HEK293 (cell line): ENCODE measurements around the gene HDAC11.

DNA sequence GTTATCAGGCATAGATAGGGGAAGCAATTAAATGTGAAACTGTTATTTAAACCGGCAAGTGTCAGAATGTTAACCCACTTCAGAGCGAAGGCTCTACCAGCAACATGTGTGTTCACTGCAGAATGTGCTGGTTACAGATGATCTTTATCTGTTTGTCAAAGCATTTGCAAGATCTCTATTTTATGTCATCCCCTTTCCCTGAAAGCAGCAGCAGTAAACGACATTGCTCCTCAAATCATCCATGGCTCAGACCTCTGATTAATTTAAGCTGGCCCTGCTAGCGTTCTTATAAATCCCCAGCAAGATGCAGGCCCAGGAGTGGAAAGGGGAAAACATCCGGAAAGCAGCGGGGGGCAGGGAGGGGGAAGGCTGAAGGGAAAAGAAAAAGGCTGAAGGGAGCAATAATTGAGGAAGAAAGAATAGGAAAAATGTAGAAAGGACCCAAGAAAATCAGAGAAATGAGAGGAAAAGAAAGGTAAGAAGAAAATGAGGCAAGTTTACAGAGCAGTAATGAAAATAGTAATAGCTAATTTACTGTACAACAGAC is 58.0 kb upstream of the TSEN2 start:
- PRO-cap: no peak
- RRBS, 2 experiments: no CpG with 5 or more reads among the region's 6 CpGs

DNA sequence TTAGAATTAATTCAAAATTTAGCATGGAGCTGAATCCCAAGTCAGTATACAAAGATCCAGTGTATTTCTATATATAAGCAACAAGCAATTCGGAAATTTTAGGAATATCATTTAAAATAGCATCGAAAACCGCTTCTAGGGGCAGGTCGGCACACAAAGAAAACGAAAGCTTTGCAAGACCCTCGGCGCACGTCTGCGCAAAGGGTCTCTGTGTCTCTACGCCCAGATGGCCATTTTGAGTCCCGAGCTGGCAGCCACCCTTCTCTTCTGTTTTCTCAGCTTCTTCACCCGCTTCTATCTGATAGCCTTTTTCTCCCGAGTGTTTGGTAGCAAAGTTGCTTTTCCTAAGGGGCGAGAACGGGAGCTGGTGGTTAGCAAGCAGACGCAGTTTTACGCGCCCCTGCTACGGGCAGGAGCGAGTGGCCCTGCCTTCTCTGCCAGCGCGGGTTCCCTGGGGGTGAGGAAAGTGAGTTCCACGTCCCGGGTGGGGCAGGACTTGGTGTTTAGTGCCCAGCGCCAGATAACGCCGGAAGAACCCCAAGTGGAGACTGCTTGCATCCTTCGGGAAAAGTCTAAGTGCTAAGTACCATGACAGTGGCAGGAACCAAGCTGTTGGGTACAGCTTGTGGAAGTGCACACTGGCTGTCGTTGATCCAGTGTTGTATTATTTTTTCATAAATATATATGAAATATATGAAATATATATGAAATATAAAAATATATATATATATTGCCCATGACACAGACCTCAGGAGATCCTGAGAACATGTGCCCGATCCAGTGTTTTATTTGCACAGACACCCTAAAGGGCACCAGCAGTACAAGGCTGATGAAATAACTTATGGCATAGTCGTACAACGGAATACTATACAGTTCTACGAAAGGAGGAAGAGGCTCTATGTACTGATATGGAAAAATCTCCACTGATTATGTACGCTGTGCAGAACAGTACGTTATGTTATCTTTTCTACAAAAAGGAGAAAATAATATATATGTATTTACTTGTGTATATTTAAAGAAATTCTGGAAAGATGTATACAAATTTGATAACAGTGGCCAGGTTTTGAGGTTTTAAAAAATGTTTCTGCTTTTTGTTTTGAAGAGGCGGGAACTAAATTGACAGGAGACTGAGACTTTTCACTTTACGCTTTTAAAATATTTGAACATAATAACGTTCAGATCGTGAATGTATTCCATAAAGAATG is 2.7 kb upstream of the MKRN2 start:
- PRO-cap: bidirectional peak, plus-strand start at position 354 of the sequence, minus-strand start at position 199 of the sequence; bidirectional peak, plus-strand start at position 863 of the sequence, minus-strand start at position 666 of the sequence
- RRBS, 2 experiments: 57% methylated on average over 4 of the region's 39 CpGs; no CpG with 5 or more reads in 1 of the 2 experiments

GRCh38 chr3:12662438-12663308 is 1.2 kb downstream of the RAF1 start:
- PRO-cap: no peak
- RRBS, 2 experiments: no CpG with 5 or more reads among the region's 24 CpGs

GRCh38 chr3:12757985-12758512 is 1.0 kb downstream of the TMEM40 start:
- PRO-cap: no peak
- RRBS, 2 experiments: no CpG with 5 or more reads among the region's 3 CpGs

DNA sequence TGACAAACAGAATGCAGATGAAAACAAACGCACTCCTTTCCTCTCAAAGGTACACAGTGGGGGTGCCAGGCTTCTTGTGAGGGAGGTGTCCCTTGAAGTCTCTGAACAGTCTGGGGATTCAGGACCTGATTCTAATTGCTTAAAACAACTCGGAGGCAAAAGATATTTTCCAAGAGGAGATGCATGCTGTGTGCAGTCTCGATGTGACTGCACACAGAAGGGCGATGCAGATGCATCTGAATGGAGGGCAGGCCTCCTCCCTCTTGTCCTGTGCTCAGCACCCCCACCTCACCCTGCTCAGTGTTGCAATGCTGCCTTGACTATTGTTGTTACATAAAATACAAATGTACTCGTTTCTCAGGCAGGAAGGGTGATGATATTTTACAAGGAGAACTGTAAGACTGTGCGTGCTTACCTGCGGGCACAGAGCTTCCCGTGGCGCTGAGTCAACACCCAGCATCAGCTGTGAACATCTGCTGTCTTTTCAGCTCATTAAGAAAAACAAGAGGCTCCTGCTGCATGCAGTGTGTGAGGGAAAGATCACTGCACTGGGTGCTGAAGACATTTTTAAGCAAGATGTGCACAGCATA is 56.0 kb upstream of the RPL32 start:
- PRO-cap: no peak
- RRBS, 2 experiments: no CpG with 5 or more reads among the region's 9 CpGs

GRCh38 chr3:12923497-12923982 is 82.2 kb upstream of the RPL32 start:
- PRO-cap: no peak
- RRBS, 2 experiments: 76 to 100% methylated on average over 1 of the region's 13 CpGs

GRCh38 chr3:12943723-12944128 is 102.4 kb upstream of the RPL32 start:
- PRO-cap: no peak
- RRBS, 2 experiments: no CpG with 5 or more reads among the region's 8 CpGs

- PRO-cap: no peak
- RRBS, 2 experiments: no CpG with 5 or more reads among the region's 15 CpGs
Measured at GRCh38 chr3:12954780-12955480, 113.6 kb upstream of the RPL32 start.

DNA sequence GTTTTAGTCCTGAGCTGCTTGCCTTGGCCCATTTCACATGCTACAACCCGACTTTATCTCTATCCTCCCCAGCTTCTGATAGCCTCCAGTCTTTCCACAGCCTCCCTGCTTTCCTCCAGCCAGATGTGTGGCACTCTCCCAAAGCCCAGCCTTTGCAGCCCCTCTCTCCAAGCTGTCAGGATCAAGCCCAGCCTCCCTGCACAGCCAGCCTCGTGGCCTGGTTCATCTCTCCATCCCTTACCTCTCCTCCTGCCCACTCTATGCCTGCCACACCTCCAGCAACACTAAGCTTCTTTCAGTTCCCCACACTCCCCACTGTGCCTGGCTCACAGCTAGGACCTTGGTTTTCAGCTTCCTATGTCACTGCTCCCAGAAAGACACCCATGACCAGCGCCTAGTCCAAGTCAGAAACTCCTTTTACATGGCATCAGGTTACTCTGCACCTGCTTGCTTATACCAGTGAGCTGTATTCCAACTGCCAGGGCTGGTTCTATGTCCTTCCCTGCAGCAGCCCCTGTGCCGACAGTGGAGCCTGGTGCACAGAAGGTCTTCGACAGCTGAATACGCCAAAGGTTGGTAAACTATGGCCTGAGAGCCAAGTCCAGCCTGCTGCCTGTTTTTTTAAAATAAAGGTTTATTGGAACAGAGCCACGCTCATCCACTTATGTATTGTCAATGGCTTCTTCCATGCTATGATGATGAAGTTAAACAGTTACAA is 102.7 kb downstream of the IQSEC1 start:
- PRO-cap: no peak
- RRBS, 2 experiments: no CpG with 5 or more reads among the region's 7 CpGs

DNA sequence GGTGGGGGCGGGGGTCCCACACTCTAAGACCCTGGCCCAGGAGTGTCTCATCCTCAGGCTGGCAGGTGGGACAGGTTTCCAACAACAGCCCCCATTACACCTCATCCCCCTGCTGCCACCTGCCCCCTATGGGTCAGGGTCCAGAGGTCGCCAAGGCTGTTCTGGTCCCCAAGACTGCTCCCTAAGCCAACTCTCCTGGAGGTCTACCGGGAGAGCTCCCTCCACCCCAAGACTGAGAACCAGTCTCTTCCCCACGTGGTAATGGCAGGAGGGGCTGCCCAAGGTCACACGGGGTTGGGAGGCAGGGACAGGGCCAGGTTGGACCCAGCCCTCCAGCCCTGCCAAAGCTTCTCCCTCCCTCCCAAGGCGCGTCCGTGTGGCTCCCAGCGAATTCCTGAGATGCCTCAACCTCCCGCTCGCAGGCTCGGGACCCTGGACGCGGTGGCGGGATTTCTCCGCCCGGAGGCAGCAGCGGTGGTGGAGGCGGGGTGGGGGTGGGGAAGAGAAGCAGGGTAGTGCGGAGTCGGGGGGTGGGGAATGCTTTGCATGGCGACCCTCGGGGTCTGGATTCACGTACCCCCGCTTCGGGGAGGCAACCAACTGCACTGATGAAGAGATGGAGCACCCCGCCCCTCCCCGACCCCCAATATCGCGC is 80.1 kb downstream of the IQSEC1 start:
- PRO-cap: no peak
- RRBS, 2 experiments: no CpG with 5 or more reads among the region's 30 CpGs

DNA sequence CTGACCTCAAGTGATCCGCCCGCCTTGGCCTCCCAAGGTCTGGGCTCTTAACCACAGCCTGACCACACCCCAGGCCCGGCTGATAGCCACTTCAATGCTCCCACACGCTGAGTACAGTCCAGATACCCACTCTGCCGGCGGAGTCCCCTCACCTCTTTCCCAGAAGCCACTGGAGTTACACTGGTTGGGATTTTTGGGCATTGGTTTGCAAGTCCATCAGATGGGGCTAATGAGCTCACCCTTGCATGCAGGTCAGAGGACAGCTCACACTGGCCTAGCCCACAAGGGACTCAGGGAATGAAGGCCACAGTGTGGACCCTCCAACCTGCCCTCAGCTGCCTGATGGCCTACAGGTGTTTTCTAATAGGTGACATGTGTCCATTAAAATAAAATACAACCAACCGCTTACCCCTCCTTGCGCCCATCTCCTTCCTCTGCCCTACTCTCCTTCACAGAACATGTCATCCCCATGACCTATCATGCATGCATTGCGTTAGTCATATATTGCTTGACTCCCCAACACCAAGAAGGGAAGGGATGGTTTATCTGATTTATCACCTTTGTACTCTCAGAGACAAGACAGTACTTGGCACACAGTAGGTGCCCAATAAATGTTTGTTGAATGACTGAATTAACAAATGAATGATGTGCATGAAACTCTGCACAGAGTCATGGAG is 59.9 kb downstream of the IQSEC1 start:
- PRO-cap: no peak
- RRBS, 2 experiments: 73 to 92% methylated on average over 2 to 3 of the region's 9 CpGs

GRCh38 chr3:13277252-13277866 is 142.8 kb downstream of the NUP210 start:
- PRO-cap: no peak
- RRBS, 2 experiments: no CpG with 5 or more reads among the region's 15 CpGs

DNA sequence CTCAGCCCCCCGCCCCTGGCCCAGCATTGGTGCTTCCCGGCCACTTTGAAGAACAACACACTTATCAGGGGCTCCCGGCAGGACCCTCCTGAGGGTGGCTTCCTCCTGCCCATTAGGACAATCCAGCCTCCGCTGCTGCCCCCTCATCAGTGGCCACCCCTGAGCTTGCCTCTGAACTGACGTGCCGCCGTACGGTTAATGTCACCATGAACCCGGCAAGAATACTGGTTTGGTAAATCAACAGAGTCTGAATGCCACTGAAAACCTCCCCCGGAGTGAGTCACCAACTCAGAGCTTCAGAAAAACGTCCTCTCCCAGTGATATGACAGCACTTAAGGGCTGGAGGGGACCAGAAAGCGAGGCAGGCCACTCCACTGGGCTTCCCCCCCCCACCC is 142.3 kb downstream of the NUP210 start:
- PRO-cap: no peak
- RRBS, 2 experiments: 8% methylated on average over 1 of the region's 12 CpGs; no CpG with 5 or more reads in 1 of the 2 experiments

GRCh38 chr3:13301323-13301827 is 118.7 kb downstream of the NUP210 start:
- PRO-cap: no peak
- RRBS, 2 experiments: no CpG with 5 or more reads among the region's 10 CpGs

- PRO-cap: bidirectional peak, plus-strand start at chr3:13452060, minus-strand start at chr3:13451787
- RRBS, 2 experiments: no CpG with 5 or more reads among the region's 39 CpGs
Measured at GRCh38 chr3:13451531-13452382, 28.3 kb upstream of the HDAC11 start.

DNA sequence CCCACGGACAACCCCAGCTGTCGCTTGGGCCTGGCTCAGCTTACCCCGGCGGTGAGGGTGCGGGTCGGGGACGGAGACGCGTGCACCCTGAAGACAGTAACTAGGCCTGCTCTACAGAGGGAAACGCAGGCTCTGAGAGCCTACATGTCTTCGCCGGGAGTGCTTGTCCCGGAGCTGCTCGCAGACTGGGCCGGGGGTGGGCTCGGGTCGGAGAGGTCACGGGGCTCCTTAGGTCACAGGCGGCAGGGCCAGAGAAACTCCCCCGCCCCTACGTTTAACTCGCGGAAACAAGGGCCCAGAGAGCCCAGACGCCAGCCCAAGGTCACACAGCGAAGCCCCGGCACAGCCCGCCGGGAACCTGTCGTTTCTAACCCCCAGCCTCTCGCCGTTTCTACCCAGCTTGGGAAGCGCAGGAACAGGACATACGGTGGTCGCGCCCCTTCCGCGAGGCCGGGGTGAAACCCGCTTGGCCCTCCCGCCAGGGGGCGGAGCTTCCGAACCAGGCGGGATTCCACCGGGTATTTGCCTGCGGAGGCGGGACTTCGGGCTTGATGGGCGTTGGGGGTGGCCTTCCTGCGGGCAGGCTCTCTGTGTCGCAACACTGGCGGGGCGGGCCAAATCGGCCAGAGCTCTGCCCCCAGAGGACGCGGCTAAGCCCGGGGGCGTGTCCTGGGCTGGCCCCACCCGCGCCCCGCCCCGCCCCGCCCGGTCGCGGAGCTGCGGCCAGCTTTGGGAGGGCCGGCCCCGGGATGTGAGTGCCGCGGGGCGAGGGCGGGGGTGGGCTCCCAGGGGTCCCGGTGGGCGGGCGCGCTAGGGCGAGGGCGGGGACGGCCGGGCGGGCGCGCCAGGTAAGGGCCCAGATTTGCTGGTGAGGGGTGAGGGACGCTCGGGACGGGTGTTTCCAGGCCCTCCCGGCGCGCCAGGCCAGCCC is at the start of gene HDAC11:
Gene HDAC11, plus strand, starts transcription at position 708 of the 931 bp plus-strand sequence.
- PRO-cap: unidirectional peak, minus-strand start at position 161 of the sequence; bidirectional peak, plus-strand start at position 726 of the sequence, minus-strand start at position 393 of the sequence
- RRBS, 2 experiments: 2% methylated on average over 40 to 51 of the region's 89 CpGs

DNA sequence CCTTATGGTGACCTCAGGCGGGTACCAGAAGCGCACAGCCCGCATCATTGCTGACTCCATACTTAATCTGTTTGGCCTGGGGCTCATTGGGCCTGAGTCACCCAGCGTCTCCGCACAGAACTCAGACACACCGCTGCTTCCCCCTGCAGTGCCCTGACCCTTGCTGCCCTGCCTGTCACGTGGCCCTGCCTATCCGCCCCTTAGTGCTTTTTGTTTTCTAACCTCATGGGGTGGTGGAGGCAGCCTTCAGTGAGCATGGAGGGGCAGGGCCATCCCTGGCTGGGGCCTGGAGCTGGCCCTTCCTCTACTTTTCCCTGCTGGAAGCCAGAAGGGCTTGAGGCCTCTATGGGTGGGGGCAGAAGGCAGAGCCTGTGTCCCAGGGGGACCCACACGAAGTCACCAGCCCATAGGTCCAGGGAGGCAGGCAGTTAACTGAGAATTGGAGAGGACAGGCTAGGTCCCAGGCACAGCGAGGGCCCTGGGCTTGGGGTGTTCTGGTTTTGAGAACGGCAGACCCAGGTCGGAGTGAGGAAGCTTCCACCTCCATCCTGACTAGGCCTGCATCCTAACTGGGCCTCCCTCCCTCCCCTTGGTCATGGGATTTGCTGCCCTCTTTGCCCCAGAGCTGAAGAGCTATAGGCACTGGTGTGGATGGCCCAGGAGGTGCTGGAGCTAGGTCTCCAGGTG is 24.6 kb downstream of the HDAC11 start:
- PRO-cap: no peak
- RRBS, 2 experiments: no CpG with 5 or more reads among the region's 12 CpGs

GRCh38 chr3:13518702-13519345 is 30.1 kb upstream of the FBLN2 start:
- PRO-cap: no peak
- RRBS, 2 experiments: 87 to 89% methylated on average over 1 of the region's 15 CpGs

DNA sequence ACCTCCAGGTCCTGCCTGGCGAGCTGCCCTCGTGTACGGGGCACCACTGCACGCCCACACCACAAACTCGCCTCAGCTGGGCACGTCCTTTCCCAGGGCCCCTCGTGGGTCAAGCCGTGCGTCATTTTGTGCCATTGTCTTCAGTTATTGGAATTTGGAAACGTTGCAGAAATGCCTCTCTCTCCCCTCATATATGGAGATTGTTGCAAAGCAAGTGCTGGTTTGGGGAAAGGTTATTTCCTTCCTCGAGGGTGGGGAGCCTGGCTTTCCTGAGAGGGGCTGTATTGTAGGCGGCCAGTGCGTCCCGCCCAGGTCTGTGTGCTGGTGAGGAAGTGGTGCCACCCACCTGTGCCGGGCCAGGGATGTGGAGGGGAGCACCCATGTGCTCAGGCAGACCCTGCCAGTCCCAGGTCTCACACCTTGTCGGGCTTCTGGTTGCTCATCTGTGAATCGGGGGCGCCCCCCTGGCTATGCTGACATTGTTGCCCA is 4.6 kb downstream of the FBLN2 start:
- PRO-cap: no peak
- RRBS, 2 experiments: no CpG with 5 or more reads among the region's 18 CpGs

DNA sequence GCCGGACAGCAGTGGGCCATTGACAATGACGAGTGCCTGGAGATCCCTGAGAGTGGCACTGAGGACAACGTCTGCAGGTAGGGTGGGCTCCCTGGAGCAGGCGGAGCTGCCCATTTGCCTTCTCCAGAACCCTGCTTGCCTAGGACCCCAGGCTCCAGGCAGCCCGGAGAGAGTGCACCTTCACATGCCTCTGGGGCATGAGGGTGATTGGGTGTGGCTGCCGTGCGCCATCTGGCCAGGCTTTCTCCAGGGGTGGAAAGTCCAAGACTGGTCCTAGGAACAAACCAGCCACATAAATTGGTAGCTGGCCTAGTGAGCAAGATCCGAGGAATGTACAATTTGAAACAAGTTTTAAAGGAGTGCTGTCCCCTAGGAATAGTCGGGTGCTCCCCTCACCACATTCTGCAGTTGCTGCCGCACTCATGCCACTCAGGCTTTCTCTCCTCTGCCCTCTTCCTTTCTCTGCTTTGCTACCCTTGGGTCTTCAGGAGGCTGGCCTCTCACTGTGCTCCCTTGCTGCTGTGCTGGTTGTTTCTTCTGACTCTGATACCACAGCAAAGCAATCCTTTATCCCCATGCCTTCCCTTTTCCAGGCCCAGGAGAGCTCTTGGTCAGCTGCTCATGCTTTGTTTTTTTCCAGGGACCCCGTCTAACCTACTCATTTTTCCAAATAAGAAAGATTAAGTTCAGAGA is 59.3 kb downstream of the FBLN2 start:
- PRO-cap: no peak
- RRBS, 2 experiments: no CpG with 5 or more reads among the region's 11 CpGs